Cardiac muscle cell (in vitro differentiated cells and primary cell): ENCODE measurements around a stretch of chr1.

GRCh38 chr1:6601604-6601840 is 1.1 kb downstream of the KLHL21 start:
- RAMPAGE, long total RNA: no peak
- RRBS: 43% methylated on average over 1 of the region's 13 CpGs

GRCh38 chr1:6605327-6605567 is 2.6 kb upstream of the KLHL21 start:
- RAMPAGE, long total RNA: no peak
- RRBS: no CpG with 5 or more reads among the region's 4 CpGs

DNA sequence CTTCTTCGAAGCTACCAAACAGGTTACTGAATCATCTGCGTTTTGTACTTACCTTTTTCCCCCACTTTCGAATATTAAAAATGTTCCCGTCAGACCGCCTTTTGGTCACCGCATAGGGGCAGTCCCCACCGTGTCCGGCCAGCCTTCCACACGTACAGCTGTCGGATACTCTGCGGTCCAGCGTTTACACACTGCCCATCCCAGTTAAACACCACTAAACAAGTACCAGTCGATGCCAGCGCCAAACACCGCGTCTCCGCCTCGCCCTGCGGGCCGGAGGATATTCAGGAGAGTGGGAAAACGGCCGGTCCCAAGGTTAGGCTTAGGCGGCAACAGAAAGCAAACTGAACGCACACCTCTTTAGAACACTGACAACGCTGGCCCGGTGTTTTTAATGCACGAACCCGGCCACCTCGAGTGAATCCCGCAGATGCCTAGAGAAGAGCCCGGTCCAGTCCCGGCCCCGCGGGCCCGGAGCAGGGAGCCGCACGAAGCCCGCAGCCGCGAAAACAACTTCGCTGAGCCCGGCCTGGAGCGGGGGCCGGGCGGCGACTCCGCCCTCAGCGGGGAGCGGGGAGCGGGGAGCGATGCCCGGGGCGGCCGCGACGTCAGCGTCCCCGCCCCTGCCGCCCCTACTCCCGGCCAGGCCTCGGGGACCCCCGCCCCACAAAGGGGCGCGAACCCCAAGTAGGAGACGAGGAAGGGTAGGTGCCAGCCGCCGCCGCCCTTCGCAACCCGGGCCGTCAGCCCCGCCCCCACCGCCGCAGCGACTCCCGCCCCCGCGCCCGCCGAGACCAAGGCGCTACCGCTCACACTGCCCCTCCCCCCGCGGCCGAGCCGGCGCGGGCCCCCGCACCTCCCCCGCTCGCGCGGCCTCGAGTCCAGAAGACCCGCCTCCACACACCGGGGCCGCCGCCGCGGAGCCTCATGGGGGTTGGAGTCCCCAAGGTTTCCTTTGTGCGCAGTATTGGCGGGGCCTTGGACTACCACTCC is 595 bp upstream of the PHF13 start:
- RAMPAGE, long total RNA: no peak
- RRBS: 2% methylated on average over 60 of the region's 102 CpGs

DNA sequence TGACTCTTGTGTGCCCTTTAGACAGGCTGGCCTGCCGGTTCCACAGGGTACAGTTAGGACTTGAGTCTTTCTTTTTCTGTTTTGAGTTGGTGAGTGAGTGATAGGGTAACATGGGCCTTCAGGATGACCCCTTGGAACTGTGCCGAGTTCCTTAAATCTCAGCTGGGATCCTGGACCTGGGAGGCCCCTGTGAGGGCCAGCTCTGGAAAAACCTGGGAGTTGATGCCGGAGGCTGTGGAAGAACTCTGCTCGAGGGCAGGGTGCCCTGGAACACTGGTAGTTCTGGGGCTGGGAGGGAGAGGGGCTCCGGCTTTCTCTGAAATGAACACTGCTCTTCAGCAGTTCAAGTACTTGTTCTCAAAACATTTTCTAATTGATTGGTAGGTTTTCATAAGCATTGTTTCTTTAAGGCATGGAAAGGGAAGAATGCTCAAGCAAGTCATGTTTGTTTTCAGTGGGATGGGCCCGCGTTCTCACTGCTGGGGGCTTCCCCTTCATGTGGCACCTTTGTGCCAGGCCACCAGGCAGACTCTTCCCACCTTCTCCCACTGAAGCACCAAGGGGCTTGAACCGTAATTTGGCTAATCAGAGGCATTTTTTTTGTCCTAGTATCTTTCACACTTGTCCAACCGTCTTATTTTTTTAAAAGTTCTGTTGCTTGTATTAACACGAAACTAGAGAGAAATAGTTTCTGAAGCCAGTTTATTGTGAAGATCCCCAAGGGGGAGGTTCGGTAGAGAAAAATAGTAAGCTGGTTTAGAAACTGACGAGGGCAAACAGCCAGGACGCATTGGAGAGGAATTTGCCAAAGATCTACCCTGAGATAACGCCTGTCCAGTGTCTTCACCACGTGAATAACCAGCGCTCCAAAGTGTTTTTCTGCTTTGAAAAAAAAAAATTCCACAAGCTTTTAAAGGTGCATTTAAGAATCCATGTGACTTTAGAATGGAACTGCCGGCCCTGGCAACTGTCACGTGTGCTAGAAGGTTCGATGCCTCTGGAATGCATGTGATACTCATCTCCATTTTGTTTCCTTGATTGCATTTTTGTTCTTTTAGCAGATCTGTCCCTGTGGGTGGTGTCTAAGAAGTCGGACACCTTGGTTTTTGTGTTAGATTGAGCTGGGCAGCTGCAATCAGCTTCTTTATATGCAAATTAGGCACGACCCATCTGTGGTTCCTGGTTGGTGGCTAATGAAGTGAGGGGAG is 1.6 kb upstream of the THAP3 start:
- RAMPAGE, long total RNA: no peak
- RRBS: 86% methylated on average over 3 of the region's 21 CpGs

GRCh38 chr1:6637962-6638946 is 13.6 kb downstream of the THAP3 start:
- RAMPAGE, long total RNA: no peak
- RRBS: no CpG with 5 or more reads among the region's 28 CpGs

DNA sequence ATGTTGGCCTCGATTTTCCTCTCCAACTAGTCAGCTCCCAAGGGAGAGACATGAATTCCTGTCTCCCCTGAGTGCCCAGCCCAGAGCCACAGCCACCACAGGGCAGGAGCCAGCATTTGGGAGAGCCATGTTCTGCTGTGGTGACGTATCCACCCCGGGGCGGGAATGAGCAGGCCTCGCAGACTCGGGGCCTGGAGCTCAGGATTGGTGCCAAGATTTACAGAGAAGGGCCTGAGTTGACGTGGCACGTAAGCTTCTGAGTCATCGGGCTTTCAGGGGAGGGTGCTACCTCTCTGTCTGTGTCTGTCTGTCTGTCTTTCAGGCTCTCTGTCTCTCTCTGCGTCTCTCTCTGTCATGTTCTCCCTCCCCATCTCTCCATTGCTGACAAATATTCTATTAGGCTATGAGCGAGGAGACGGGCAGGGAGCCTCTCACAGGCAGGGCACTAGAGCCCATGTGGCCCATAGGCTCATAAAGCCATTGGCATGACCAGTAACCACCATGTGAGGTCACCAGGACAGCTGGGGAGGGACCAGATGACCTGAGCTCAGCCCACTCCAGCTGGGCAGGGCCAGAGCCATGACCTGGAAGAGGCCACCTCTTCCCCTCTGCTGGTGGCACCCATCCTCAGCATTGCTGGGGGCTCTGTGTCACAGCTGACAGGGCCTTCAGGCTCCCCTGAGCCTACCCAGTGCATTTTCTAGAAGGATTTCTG is 300.1 kb upstream of the VAMP3 start:
- RAMPAGE, long total RNA: no peak
- RRBS: no CpG with 5 or more reads among the region's 12 CpGs

DNA sequence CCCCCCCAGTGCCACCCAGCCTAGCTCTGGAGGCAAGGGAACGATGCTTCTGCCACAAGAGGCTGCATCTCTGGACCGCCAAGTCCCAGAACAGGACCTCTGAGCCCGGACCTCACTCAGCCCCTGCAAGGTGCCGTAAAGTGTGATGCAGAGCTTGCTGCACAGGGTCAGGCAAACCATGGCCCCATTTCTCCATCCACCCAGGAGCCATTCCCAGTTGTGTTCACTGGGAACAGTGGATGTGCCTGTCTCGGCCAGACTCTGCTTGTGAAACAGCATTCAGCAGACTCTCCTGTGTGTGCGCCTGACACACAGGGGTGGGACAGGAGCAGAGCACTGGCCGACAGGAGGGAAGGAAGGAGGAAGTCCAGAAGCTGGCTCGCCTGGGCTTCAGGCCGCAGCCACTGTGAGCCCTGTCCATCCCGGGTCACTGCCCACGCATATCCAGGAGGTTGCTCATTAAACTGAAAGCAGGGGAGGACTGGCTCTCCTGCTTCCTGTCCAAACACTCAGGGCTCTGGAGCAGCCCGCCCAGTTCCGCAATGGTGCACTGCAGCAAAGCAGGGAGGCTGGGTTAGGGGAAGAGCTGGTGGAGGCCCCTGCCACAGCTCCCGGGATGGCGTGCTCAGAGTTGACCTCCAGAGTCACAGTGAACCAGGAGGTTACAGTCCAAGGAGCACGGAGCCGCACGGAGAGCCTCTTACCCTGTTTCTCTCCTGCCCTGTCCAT is 218.7 kb upstream of the VAMP3 start:
- RAMPAGE, long total RNA: no peak
- RRBS: no CpG with 5 or more reads among the region's 18 CpGs

- RAMPAGE, long total RNA: no peak
- RRBS: no CpG with 5 or more reads among the region's 5 CpGs
These were observed 198.3 kb upstream of the VAMP3 start for GRCh38 chr1:7572771-7573183.

DNA sequence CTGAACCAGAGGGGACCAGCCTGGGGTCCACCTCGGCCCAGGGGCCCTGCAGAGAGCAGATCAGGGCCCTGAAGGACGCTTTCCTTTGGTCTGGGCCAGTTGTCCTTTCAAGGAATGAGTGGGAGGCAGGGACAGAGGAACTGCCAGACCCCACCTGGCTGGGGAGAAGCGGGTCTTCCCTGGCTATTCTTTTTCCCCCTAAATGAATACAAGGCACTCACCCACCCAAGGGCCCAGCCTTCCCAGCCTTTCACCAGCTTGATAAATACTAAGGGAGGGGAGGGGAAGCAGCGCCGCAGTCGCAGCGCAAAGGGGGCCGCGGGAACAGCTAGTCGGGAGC is 91.3 kb upstream of the VAMP3 start:
- RAMPAGE, long total RNA: no peak
- RRBS: no CpG with 5 or more reads among the region's 10 CpGs

DNA sequence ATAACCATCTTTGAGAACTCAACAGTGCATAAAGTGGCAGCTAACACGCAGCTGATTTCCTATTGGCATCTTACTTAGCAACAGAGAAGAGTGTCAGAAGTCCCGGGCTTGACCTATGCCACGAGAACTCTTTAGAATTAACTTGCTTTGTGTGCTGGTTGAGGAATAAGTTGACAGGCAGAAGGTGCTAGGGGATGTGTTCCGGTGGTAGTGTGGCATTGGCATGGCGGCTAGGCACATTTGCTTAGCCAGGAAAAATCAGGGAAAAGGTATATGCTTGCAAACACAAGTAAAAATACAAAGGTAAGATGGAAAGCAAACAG is 16.5 kb downstream of the ERRFI1 start:
- RAMPAGE, long total RNA: no peak
- RRBS: 90% methylated on average over 3 of the region's 5 CpGs

DNA sequence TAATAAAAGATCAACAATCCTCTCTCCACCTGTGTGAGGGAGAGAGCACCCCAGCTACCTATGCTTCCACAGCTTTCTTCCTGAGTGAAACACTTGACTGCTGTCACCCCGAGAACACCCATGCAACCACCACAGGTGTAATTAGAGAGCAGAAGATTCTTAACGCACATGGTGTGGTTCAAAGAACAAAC is 11.8 kb downstream of the ERRFI1 start:
- RAMPAGE, long total RNA: no peak
- RRBS: no CpG with 5 or more reads among the region's 2 CpGs

DNA sequence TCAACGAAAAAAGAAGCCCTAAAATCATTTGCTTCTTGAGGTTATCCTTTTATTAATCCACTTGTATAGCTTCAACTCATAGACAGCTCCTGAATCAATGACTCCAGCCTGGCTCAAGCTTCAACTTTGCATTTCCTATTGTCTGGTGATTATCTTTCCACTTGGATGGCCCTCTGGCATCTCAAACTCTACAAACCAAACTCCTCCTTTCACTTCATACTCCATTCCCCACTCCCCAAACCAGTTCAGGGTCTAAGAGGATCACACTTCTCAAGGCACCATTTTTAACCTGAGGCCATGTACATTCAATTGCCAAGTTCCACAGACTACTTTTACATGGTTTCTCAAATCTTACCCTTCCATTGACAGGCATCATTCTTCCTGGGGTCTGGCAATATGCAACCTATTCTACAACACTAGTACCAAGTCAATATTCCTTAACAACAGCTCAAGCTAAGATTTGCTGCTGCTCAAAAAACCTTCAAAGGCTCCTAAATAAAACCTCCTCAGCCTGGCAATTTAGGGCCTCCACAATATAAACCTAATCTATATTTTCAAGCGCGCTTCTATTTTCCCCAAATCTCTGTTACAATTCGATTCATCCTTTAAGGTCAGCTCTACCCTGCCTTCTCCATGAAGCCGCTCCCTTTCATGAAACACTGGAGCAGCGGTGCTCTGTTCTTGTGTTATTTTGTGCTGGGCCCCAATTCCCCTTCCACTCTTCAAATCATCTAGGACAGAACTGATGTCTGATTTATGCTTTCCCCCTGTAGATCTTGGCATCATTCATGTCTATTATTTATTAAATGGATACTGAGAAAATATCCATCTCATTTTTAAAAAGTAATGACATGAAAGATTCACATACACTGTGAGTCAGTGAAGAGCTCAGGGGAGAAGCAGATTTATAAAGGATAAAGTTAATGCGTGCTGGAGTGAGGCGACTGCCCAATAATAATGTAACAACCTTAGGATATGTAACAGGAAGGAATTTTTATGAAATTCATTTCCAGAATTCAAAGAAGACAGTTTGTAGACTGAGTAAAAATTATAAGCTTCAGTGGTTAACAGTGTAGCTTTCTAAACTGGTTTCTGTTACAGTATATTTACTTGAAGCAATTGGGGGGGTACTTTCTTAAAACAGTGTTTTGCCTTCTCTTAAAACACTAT is 7.0 kb downstream of the ERRFI1 start:
- RAMPAGE, long total RNA: no peak
- RRBS: no CpG with 5 or more reads among the region's 8 CpGs

GRCh38 chr1:8075492-8076040 is 49.5 kb upstream of the ERRFI1 start:
- RAMPAGE, long total RNA: no peak
- RRBS: no CpG with 5 or more reads among the region's 10 CpGs

- RAMPAGE, long total RNA: no peak
- RRBS: no CpG with 5 or more reads among the region's 16 CpGs
These were observed 51.0 kb upstream of the ERRFI1 start for GRCh38 chr1:8076937-8077748.

- RAMPAGE, long total RNA: no peak
- RRBS: no CpG with 5 or more reads among the region's 2 CpGs
These were observed 56.8 kb upstream of the ERRFI1 start for GRCh38 chr1:8082878-8083342.

DNA sequence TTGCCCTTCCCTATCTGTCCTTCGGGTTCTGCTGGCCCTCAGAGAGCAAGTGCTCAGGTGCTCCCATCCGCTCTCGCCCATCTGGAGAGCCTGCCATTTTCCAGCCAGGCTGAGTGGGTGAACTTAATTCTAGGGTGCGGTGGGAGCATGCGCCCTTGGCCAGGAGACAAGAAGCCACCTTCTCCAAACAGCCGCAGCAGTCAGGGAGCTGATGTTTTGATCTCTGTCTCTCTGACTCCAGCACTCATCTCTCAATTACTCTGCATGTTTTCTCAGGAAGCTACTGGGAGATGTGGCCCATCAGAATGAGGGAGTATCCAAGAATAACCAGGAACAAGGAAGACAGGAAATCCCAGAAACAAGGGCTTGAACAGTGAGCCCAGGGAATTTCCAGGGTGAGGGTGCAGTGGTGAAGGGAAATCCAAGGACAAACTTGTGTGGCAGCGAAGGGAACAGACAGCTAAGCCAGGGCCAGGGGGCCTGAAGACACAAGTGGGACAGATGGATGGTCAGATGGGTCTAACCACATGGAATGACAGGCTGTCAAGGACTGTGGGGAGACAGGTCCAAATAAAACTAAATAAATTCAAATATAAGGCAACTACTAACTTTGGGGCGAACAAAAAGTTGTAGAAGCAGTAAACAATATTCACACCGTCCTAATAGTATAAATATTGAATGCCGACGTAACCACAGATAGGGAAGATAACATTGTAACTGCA is 121.8 kb upstream of the ERRFI1 start:
- RAMPAGE, long total RNA: no peak
- RRBS: no CpG with 5 or more reads among the region's 11 CpGs

DNA sequence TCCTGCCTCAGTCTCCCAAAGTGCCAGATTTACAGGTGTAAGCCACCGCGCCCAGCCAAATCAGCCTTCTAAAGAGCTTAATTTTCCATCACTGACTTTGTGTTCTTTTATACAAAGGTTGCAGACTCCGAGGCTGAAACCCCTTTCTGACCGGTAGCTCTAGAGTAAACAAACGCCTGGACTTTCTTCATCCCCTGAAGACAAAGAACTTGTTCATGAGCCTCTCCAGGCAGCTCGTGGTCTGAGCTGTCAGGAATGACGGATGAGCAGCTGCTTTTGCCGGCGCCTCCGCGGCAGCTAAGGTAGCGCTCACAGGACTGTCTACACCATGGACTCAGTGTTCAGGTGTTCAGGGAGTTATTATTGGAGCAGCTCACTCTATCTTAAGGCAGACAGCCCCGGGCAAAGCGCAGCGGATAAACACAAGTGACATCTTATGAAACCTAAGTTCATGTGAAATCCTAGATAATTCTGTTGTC is 128.5 kb upstream of the ERRFI1 start:
- RAMPAGE, long total RNA: no peak
- RRBS: 50% methylated on average over 1 of the region's 15 CpGs

- RAMPAGE, long total RNA: no peak
- RRBS: no CpG with 5 or more reads among the region's 1 CpG
These were observed 59.1 kb upstream of the SLC45A1 start for GRCh38 chr1:8258865-8259143.

DNA sequence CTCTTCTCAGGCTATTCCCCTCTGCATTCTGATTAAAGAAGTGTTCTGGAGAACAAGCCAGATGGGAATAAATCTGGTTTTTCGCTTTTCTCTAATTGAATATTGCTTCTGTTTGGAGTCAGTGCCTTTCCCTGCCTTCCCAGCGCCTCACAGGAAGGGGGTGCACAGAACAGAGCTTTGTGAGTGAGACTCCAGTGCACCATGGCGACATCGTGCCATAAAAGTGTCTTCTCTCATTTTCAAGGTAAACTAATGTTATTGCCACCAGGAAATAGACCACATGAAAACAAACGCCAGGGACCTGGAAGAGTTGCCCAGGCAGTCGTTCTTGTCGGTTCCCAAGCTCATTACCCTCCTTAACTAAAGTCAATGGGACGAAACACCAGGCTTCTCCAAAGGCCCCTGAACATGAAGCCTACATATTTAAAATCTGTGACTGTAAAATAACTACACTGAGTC is 43.5 kb upstream of the SLC45A1 start:
- RAMPAGE, long total RNA: no peak
- RRBS: no CpG with 5 or more reads among the region's 8 CpGs

GRCh38 chr1:8281729-8282179 is 36.2 kb upstream of the SLC45A1 start:
- RAMPAGE, long total RNA: no peak
- RRBS: no CpG with 5 or more reads among the region's 7 CpGs